Endodermal cell (in vitro differentiated cells): ENCODE results near the gene IMPA2.

GRCh38 chr18:9684597-9684841 is 23.6 kb upstream of the RAB31 start:
- PRO-cap, result no peak

GRCh38 chr18:9684842-9685885 is 22.9 kb upstream of the RAB31 start:
- PRO-cap, result no peak

- PRO-cap, result no peak
These were observed 4.3 kb downstream of the RAB31 start for GRCh38 chr18:9712060-9713125.

DNA sequence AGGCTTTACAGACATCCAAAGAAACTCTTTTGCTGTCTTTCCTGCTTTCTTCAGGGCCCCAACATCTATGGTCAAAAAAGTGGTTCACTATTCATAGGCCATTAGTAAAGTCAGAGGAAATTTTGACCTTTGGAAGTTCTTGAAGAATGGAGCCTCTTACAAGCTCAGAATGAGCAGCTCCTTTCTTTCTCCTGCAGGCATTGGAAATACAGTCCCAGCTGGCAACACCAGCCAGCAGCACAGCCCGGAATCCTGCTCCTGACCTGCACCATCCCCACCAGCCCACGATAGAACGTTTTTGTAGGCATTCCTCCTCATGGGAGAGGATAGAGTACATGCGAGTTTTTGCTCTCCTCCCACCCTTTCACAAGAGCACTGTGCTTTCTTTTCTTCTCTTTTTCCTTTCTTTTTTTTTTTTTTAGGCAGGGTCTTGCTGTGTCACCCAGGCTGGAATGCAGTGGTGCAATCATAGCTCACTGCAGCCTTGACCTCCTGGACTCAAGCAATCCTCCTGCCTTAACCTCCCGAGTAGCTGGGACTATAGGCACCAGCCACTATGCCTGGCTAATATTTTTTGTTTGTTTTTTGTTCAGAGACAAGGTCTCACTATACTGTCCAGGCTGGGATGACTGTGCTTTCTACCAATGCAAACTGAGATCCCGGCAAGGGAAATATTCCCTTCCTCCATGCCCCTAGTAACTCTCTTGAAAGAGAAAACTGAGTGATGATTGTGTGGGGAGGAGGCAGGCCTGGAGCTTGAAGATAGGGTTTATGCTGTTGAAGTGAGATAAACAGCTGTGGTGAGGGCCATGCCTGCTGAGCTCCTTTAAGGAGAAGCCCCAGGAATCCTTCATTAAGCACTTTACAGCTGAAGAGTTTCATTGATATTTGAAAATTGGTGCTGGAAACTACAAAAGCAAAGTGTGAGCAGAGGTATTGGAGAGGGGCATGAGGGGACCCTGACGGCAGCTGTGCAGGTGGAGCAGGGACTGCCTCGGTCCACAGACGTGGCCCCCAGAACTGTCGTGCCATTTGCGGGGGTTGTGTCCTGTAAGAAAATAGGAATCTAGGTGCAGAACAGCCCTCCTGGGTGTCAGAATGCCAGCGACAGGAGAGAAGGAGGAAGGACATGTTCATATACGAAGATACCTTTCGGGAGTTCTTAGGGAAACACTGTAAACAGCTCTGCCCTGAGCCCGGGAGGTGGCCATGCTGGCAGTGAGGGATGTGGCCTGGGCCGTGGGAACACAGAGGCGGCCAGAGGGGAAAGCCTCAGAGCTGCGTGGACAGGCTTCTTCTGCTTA is 82.5 kb upstream of the TXNDC2 start:
- PRO-cap, result no peak

DNA sequence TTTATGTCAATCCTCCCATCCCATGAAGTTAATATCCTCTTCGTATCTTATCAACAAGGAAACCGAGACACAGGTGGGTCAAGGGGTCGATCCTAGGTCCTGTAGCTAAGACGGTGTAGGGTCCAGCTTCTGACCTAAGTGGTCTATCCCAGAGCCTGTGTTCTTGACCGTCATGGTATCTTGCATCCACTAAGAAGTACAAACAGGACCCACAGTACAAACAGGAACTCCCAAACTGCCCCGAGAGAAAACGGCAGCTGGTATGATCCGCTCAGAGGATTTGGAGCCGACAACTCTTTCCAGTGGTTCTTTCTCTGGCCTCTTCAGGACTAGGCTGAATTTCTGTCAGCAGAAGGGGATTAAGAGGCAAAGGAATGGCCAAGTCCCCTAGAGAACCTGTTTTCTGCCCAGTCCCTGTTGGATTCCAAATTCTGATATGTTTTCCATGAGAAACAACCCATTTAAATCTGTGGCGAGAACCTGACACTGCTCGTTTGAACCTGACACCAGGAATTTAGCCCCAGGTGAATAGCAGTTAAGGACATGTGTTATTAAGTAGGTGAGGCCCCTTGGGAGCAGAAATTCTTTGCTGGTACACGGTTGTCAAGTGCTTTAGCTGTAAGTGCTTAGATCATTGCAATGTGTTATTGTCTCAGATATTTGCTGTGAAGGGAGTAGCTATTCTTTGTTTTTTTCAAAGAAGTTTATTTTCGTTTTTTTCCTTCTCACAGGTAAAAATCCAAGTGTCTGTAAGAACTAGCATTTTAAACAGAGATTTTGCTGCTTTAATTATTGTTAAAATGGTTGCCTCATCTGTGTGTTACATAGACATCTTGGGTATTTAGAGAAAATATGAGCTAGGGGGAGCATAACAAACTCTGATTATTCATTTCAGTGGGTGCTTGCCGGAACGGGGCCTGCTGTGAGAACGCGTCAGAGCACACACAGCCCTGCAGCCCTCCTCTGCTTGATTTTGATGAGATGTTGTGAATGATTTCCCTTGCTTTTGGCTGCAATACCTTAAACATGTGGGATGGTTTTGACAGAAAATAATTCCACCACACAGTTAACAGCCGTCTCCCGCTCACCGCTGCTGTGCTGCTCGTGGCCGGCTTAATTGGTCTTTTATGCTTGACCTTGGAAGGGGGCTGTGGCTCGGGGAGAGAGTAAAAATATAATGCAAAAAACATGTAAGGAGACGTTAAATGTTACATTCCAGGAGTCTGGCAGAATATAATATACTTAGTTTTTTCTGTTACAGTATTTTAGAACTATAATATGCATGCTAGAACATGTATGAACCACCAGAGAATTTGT is 50.3 kb upstream of the TXNDC2 start:
- PRO-cap, result no peak

GRCh38 chr18:9898855-9899584 is 13.2 kb downstream of the TXNDC2 start:
- PRO-cap, result no peak

GRCh38 chr18:9927445-9928398 is 13.9 kb downstream of the VAPA start:
- PRO-cap, result no peak

GRCh38 chr18:11366289-11366825 is 217.0 kb upstream of the PIEZO2 start:
- PRO-cap, result no peak

GRCh38 chr18:11826221-11826541 is 25.0 kb upstream of the CHMP1B start:
- PRO-cap, result no peak

DNA sequence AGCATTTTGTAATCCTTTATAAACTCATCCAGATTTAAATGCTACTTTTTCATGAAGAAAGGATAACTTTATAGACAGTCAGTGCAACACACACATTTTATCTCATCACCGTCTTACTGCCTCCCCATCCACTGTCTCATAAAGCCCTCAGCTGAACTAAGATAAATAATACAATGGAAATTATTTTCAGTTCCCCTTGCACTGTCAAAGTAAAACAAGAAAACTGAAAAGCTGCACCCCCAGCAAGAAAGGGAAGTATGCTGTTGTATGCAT is 25.1 kb downstream of the MPPE1 start:
- PRO-cap, result no peak

DNA sequence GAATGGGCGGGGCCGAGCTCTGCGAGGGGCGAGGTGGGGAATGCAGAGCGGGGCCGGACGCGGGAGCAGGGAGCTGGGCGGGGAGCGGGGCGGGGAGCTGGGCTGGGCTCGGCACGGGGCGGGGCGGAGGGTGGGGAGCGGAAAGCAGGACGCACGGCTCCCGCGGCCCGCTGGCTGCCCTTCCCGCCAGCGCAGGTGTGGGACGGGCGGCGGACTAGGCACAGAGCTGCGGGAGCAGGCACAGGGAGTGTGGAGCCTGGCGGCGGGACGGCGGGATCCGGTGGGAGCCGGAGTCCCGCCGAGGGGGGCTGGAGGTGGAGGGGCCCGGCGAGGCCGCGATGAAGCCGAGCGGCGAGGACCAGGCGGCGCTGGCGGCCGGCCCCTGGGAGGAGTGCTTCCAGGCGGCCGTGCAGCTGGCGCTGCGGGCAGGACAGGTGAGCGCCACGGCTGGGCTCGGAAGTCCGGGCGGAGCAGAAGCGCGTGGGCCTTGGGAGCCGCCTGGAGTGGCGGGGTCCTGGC is at the start of gene IMPA2:
TSS of gene IMPA2 (plus strand) at position 176 of the 519 bp plus-strand sequence.
- PRO-cap, result bidirectional peak, plus-strand start at position 198 of the sequence, minus-strand start at position 251 of the sequence

DNA sequence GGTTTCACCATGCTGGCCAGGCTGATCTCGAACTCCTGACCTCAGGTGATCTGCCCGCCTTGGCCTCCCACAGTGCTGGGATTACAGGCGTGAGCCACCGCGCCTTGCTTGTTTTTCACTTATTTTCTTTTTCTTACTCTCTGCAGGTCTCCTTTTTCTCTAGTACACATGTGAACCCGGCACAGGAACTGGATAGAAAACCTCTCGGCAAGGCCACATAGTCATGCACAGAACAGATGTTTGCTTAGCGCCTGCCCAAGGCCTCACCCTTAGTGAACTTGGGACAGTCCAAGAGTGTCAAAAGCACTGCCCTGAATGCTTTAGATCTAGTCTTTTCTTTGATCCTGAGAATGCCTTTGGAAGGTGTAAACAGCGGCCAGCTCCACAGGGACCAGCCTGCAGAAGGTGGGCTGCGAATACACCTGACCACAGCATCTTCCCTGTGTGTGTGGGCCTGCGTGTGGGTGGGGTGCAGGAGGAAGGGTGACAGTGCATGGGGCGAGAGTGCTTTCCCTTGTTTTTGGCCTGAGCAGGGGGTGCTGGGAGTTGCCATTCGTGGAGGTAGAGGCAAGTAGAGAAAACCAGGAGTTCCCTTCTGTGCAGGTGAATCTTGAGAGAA is 27.0 kb downstream of the IMPA2 start:
- PRO-cap, result no peak

DNA sequence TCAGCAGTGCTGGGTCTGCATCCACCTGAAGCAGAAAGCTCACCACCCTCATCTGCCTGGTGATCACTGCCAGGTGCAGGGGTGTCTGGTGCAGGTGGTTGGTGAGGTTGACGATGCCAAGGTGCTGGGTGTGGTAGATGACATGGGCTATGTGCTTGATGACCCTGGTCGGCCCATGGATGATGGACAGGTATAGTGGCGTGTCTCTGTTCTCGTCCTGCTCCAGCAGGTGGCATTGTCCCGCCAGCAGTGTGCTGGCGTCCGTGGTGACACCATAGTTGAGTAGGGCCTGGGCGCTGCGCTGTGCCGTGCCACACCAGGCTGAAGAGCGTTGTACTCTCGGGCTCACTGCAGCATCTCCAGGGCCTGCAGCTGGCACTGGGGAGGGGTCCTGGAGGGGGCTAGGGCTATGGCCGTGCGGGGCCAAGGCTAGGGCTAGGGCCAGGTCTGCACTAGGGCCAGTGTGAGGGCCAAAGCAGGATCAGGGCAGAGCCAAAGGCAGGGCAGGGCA is 903 bp upstream of the ANKRD62 start:
- PRO-cap, result no peak

- PRO-cap, result no peak
These were observed 26.3 kb upstream of the CIDEA start for GRCh38 chr18:12227849-12228313.

DNA sequence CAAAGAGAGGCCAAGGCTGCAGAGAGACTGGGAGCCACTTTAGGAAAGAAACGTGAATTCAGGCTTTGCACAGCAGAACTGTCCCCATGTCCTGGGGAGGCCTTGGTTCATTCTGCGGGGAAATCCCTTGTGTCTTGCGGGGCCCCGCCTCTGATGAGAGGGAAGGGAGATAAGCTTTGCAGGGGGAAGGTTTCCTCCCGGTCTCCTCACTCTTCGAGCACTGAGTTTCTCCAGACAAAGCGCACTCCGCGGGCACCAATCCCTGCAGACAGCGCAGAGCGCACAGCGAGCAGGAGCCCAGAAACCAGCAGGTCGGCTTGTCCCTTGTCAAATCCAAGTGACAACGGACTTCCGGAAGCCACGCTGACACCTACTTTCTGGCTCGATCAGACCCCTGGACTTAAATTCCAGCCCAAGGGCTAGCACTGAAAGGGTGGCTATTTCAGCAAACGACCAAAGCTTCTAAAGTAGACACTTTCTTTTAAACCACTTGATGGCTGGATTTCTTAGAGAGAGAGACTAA is 1.8 kb upstream of the TUBB6 start:
- PRO-cap, result unidirectional peak, plus-strand start at position 265 of the sequence

DNA sequence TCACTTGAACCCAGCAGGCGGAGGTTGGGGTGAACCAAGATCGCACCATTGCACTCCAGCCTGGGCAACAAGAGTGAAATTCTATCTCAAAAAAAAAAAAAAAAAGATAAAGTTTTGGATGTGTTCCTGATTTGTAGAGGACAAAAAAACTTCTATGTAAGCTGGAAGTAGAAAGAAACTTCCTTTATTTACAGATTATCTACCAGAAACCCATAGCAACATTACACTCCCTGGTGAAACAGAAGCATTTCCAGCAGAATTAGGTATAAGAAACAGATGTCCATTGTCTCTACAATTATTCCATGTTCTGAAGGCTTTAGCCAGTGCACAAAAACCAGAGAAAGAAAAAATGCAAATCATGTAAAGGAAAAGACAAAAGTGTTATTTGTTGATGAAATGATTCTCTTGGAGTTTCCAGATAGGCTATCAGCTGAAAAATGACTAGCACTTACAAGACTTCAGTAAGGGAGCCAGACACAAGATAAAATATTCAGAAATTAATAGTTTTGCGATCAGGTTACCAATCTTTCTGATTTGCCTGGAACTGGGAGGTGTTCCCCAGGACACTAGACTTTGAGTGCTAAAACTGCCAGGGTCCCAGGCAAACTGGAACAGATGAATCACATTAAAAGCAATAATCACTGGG is 5.0 kb downstream of the TUBB6 start:
- PRO-cap, result no peak

- PRO-cap, result no peak
These were observed 13.1 kb downstream of the TUBB6 start for GRCh38 chr18:12320884-12321888.

DNA sequence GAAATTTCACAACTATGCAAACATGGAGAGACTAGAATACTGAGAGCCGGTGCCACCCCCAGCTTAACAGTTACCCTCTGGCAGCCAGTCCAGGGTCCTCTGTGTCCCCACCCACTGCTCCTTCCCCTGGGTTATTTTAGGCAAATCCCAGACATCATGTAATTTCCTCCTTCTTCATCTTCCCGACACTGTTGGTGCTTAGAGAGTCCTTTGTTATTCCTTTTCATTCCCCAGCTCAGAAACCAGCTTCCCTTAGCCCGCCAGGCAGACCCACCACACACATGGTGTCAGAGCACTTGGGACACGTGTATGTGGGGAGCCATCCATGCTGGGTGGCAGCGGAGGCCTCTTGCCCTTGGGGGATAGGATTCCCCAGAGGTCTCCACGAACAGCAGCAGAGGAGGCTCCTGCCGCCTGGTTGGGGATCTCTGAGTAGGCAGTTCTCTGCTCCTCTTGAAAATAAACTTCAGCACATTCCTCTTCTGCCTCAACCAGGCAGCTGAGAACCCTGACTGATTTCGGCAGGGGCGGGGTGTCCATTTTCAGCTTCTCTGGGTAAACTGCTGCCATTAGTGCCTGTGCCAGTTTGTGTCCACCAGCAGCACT is 8.0 kb downstream of the PRELID3A start:
- PRO-cap, result no peak

- PRO-cap, result no peak
These were observed 60.1 kb downstream of the SPIRE1 start for GRCh38 chr18:12597724-12598324.

DNA sequence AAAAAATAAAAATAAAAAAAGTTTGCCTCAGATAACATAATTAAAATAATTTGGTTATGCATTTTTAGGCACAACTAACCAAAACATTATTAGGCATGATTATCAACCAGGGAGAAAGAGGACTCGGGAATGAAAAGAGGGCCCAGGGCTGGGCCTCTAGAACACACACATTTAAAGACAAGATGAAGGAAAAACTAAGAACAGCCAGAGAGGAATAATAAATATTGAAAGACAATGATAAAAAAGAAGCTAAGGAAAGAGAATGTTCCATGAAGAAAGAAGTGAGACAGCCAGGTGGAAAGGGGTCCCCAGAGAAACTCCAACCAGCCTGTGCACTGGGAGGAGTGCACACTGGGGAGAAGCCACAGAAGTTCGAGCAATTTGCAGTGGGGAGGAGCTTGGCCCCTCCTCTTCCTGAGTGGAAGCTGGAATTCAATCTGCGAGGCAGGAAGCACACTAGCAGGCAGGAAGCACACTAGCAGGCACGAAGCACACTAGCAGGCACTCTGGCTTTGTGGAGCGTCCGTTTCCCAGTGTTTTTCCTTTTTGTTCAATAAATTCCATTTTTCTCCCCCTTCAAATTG is 21.1 kb upstream of the SPIRE1 start:
- PRO-cap, result no peak